Renal cortical epithelial cell (primary cell): Measurements from ENCODE around the gene ECT2L.

GRCh38 chr6:138554826-138555236 lies 55.5 kb upstream of the NHSL1 start:
- RRBS: no CpG with 5 or more reads among the region's 7 CpGs

DNA sequence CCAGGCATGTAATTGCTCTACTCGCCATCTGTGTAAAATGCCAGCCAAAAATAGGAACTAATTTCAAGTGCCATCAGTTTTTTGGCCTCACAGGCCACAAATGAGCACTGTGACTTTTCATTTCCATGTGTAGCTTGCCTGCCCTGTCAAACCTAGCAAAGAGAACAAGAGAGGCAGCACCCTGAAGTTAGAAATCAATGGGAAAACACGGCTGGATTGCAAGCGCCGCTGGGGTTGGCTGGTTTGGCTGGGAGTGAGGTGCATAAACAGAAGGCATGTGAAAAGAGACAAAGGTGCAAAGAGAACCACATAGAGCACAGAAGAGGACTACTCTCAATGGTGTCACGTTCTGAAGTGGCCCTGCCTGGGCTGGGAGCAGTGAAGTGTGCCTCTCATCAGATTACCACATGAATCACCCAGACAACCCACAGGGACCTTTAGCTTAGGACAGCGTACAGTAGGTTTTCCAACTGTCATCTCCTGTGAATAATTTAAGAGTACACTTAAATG lies 78.0 kb upstream of the NHSL1 start:
- RRBS: no CpG with 5 or more reads among the region's 6 CpGs

DNA sequence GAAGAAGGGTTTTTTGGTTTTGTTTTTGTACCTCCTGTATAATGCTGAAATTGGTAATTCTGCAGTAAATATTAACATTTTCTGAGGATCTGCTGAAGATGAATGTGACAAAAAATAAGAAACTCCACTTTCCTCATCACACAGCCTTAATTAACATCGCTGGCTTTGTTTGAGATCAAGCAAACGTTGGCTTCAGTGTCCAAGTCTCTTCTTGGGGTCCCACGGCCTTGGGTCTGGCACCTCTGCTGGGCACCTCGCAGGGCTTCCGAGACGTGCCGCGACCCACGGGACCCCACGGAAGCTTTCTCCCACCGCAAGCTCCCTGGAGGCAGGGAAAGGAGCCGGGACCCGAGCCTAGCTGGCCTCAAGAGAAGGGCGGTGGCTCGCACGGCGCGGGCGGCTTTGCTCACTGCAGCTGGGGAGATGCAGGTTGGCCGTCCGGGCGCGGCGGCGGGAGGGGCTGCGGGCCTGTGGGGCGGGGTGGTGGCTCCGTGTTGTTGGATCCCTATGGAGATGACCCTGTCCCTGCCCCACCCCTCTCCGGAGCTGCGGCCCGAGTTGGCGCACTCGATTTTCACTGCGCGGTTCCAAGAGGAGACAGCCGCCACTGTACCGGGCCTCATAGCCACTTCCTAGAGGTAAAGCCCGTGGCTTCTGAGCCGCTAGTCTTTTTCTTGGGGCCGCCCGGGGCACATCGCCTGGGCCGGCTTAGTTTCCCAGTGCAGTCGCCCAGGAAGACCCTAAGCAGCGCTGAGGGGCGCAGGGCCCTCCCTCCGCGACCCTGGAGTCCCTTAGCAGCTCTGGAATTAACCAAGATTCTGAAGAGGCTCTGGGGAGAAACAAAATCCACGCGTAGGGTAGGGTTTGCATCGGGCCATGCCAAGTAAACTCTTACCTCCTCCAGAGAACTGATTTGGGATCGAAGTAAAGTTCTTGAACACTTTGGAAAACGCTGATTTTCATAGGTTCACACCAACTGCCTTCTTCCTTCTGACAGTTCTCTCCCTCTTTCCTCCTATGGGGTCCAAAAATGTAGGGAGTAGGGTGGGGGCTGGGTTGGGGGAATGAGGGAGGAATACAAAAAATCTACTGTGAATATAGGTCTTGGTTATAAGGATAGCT lies at the start of gene ECT2L:
ECT2L (plus strand) TSS at position 533 of the 1,122 bp plus-strand sequence.
- RRBS: 6% methylated on average over 13 of the region's 53 CpGs

GRCh38 chr6:138919170-138920038 lies 68.6 kb downstream of the REPS1 start:
- RRBS: no CpG with 5 or more reads among the region's 3 CpGs

DNA sequence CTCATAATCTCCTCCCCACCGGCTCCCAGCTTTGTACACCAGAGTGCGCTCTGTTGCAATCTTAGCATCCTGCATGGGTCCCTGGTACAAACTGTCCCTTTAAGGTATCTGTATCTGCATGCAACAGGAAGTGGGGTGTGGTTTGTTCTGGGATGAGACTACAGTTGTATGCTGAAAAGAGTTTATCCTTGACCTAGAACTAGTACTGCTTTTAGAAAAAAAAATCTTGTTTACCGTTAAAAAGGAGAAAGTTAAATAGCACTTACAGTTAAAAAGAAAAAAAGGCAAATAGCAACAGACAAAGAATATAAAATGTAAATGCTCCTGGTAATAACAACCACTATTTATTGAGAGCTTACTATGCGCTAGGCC lies 9.9 kb upstream of the HECA start:
- RRBS: no CpG with 5 or more reads among the region's 4 CpGs

GRCh38 chr6:139133453-139133652 lies 1.5 kb upstream of the HECA start:
- RRBS: no CpG with 5 or more reads among the region's 5 CpGs

DNA sequence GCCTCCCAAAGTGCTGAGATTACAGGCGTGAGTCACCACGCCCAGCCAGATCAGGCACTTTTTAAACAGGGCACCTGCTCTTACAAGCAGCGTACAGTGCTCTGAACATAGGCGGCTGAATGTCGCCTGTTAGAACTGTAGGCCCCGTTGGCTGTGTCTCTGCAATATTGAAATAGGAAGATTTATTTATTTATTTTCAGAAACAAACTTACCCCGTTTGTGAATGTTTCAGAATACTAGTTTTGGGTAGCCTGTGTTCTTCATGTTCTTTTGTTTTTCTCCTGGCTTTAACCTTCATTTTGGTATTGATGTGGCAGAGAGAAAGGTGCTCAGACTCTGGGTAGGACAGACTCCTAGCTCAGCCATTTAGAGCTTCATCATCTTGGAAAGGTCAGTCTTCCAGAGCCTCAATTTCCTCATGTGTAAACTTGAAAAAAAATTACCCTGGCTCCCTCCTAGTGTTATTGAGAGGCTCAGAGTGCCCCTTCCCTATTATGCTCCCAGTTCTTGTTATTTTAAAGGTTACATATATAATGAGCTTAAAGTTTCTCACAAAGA lies 2.1 kb downstream of the HECA start:
- RRBS: no CpG with 5 or more reads among the region's 7 CpGs

DNA sequence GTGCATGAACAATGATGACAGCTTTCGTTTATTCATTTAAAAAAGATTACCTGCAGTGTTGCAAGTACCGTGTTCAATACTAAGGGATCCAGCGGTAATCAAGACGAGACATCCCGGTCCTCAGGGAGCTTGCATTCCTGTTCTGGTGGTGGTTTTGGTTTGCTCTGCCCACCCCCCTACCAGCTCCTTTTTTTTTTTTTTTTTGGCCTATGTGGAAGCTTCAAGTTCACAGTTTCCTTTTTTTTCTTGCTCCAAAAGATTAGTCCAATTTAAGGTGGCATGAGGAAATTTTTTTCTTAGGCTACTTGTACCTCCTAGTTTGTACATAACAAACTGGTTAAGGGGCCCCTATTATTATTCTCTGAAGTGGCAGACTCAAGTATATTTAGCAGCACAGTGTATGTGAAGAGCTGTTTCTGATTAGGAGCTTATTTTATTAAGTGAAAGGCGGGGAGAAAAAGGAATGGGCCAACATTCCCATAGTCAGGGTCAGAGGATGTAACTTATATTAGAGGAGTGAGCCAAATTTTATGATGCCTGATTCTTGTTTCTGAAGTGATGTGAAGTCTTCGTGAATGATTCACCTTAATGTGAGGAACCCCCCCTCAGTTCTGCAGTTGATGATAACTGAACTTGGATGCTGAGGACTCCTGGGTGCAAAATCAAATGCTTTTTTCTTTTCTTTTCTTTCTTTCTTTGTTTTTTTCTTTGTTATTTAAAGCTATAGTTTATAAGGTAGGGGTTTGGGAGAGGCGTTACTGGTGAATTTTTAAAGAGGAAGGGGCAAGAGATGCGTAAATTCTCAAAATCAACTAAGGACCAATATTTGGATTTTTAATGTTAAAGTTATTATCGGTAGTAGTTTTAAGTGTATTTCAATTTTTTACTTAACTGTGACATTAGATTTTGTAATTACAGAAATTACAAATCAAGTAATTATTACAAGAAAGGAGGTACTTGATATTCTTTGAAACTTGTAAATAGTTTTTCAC lies 2.9 kb downstream of the HECA start:
- RRBS: no CpG with 5 or more reads among the region's 10 CpGs

DNA sequence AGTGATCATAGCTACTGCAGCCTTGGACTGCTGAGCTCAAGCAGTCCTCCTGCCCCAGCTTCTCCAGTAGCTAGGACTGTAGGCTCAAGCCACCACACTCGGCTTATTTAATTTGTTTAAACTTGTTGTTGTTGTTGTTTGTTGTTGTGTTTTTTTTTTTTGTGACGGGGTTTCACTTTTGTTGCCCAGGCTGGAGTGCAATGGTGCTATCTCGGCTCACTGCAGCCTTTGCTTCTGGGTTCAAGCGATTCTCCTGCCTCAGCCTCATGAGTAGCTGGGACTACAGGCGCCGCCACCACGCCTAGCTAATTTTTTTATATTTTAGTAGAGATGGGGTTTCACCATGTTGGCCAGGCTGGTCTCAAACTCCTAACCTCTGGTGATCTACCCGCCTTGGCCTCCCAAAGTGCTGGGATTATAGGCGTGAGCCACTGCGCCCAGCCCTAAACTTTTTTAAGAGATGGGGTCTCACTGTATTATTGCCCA lies 36.9 kb downstream of the HECA start:
- RRBS: no CpG with 5 or more reads among the region's 10 CpGs

DNA sequence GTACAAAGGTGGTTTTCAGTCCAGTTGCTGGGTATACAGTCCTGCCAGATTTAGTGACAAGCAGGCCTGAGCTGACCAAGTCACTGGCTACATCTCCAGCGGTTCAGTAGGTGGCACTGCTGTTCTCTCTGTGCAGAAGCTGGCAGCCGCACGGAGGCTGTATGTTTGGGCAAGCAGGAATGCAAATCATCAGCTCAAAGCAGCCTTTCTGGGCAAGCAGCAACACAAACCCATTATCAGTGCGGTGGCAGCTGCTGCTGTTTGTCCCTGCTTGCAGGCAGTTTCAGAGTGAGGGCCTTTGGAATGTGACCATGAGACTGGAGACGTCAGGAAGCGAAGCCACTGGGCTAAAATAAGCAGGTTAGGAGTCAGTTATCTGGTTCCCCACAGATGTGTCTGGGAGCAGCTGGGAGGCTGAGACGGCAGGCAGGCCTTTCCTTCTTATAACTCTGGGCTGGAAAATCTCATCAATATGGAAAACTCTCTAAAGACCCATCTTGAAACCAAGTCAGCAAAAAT lies 72.5 kb downstream of the TXLNB start:
- RRBS: no CpG with 5 or more reads among the region's 7 CpGs

GRCh38 chr6:139378736-139379132 lies 4.3 kb upstream of the CITED2 start:
- RRBS: no CpG with 5 or more reads among the region's 3 CpGs

GRCh38 chr6:139547112-139547360 lies 172.6 kb upstream of the CITED2 start:
- RRBS: no CpG with 5 or more reads among the region's 1 CpG

GRCh38 chr6:139748564-139749202 lies 374.2 kb upstream of the CITED2 start:
- RRBS: no CpG with 5 or more reads among the region's 6 CpGs

DNA sequence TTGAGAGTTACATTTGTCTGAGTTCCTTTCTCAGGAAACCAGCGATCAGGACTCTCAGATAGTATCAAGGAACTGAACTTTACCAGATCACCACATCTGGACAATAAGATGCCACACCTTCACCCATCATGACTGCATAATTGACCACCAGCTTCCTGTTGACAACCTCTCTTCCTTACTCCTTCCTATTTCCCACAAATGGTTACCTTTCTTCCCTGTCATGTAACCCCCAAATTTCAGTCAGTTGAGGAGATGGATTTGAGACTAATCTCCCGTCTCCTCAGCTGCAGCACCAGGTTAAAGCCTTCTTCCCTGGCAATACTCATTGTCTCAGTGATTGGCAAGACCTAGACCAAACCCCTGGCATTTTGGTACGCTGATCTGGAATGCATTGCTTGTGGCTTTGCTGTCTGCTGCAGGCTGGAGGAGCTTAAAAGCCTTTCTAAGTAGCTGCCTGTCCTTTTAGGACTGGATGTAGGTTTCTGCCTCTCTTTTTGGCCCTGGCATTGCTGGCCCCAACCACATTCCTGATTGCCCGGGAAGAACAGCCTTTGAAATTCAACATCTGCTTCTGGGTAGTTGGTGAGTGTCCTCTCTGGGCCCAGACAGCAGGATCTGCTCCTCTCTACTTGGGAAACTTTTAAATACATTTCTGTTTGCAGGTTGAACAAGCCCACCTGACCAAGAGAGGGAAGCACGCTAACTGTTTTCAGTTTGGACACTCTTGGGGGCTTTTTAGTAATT lies 729.6 kb upstream of the GJE1 start:
- RRBS: no CpG with 5 or more reads among the region's 5 CpGs

DNA sequence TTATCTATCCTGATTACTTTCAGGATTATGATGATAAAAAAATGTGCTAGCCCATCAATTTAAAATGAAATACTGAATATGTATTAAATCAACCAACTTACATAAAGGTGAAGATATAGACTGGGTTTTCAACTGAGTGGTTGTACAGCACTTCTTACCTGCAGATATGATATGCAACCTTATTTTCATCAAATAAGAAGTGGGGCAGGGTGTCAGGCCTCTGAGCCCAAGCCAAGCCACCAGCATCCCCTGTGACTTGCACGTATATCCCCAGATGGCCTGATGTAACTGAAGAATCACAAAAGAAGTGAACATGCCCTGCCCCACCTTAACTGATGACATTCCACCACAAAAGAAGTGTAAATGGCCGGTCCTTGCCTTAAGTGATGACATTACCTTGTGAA lies 117.3 kb upstream of the GJE1 start:
- RRBS: no CpG with 5 or more reads among the region's 2 CpGs

DNA sequence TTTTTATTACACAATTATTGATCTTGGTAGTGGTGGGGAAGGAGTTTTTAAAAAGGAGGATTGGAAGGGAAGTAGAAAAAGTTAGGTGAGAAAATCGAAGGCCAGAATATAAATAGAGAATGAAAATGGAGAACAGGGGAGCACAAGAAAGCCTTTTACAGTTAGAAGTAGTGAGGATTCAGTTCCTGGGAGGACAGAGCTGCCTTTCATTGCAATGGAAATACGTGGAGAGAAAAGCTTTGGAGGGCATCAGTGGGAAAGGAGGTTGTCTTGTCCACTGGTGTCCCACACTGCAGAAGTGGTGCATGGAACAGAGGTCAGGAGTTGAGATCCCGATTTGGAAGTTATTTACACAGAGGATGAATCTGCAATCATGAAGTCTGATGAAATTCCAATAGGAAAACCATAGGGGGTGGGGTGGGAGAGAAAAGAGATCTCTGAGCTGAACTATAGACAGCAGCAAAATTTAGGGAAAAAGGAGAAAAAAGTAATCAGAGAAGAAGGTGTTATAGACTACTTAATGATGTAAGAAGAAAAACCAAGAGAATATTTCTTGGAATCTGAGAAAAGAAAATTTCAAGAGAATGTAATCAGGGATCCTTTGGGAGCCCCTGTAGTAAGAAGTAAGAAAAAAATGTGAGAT lies 33.6 kb downstream of the ADGRG6 start:
- RRBS: no CpG with 5 or more reads among the region's 3 CpGs

GRCh38 chr6:142710044-142710499 lies 234.9 kb downstream of the HIVEP2 start:
- RRBS: no CpG with 5 or more reads among the region's 3 CpGs

DNA sequence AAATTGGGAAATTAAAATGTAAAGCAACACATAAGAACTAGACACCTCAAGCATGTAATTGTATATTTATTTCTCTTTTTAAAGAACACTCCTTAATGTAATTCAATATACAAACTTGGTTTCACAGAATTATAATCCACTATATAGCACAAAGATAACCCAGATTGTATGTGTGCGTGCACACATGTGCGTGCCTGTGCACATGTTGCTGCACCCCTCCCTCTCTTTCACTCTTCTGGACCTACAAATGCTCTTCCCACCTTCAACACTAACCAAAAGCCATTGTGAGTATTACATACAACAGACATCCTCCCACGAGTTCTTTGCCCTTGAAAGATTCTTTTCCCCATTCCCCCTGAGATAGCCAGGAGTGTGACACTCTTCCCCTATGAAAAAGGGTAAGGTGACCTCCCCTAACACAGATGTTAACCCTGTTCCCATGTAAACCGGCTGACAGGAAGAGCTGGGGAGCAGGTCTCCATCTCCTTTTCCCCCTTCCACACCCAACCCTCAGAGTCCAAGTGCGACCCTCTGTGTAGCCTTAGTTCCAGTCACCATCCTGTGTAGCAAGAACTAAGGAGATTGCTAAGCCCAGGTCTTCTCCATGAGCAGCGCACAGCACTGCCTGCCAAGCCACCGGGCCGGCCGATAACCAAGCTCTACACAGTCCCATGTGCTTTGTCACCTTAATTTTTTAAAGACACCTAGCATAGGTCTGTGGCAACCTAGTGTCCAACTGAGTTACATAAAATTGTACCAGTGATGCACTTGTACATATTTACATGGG lies 193.4 kb downstream of the HIVEP2 start:
- RRBS: no CpG with 5 or more reads among the region's 9 CpGs

- RRBS: no CpG with 5 or more reads among the region's 6 CpGs
These were observed 134.0 kb downstream of the HIVEP2 start for GRCh38 chr6:142810873-142811501.